Stomach (tissue), 7 donors: ENCODE measurements around the genes COL4A2 and NAXD.

DNA sequence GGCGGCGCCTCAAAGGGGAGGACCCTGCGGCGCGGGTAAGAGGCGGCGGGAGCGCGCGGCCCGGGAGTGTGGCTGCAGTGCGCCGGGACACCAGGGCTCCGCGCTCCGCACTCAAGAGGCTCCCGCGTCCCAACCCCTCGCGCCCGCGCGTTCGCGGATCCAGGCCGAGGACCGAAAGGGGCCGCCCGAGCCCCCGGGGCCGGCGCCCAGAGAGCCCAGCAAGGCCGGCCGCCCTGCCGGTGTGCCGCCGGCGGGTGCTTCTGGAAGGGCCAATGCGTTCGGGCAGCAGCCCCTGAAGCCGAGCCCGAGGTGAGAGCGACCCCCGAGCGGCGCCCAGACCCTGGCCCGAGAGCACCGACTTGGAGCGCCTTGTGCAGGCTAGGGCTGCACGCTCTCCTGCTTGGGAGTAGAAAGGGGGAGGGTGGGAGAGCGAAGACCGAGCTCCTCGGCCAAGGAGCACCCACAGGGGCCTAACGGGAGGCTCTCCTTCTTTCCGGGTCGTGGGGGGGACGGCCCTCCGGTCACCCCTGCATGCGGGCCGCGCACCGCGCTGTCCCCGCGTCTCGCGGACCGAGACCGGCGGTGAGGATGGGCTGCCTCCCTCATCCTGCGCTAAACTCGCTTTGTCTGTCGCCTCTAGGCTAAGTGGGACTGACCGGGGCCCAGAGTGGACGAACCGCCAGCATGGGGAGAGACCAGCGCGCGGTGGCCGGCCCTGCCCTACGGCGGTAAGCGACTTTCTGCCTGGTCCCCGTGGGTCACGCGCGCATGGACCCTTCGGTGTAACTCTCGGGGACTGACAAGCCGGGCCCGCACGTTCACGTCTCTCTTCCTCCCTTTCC lies at the start of gene COL4A2:
COL4A2 (plus strand) TSS at position 65 of the 842 bp plus-strand sequence.
- PRO-cap: bidirectional peak, plus-strand start at position 38 of the sequence, minus-strand start outside the sequence; bidirectional peak, plus-strand start at position 409 of the sequence, minus-strand start at position 371 of the sequence; bidirectional peak, plus-strand start at position 735 of the sequence, minus-strand start at position 609 of the sequence
- RAMPAGE, long total RNA, 5 experiments: start-site peak on the plus strand in 3 of 5 experiments, centred at positions 237 to 659 of the sequence, 23 to 58 reads per replicate
- RRBS: 10% methylated on average over 48 of the region's 93 CpGs

DNA sequence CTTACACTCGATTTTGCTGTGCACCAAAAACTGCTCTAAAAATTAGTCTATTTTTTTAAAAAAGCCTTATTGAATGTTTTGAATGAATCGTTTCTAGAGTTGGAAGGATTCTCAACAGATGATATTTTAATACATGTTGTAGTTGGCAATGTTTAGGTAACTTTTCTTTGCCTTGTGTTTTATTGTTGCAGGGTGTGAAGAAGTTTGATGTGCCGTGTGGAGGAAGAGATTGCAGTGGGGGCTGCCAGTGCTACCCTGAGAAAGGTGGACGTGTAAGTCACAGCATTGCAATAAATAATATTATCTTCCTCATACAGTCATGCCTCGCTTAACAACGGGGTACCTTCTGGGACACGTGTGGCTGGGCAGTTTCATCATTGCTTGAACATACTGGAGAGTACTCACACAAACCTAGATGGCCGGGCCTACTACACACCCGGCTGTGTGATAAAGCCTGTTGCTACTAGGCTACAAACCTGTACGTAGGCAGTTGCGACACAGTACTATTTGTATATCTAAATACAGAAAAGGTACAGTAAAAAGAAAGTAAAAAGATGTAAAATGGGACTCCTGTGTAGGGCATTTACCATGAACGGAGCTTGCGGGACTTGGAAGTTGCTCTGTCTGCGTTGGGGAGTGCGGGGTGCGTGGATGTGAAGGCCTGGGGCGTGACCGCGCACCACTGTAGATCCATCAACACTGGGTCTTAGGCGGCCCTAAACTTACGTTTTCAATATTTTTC lies 50.4 kb downstream of the COL4A2 start:
- PRO-cap: no peak
- RAMPAGE, long total RNA, 5 experiments: start-site peak on the plus strand in 4 of 5 experiments, centred at positions 213 to 293 of the sequence, 20 to 36 reads per replicate
- RRBS: no CpG with 5 or more reads among the region's 21 CpGs

- PRO-cap: no peak
- RAMPAGE, long total RNA, 5 experiments: start-site peak on the plus strand in 1 of 5 experiments, at chr13:110417313-110417642 at its widest, 5 reads per replicate
- RRBS: no CpG with 5 or more reads among the region's 9 CpGs
Measured at GRCh38 chr13:110417304-110417934, 110.3 kb downstream of the COL4A2 start.

DNA sequence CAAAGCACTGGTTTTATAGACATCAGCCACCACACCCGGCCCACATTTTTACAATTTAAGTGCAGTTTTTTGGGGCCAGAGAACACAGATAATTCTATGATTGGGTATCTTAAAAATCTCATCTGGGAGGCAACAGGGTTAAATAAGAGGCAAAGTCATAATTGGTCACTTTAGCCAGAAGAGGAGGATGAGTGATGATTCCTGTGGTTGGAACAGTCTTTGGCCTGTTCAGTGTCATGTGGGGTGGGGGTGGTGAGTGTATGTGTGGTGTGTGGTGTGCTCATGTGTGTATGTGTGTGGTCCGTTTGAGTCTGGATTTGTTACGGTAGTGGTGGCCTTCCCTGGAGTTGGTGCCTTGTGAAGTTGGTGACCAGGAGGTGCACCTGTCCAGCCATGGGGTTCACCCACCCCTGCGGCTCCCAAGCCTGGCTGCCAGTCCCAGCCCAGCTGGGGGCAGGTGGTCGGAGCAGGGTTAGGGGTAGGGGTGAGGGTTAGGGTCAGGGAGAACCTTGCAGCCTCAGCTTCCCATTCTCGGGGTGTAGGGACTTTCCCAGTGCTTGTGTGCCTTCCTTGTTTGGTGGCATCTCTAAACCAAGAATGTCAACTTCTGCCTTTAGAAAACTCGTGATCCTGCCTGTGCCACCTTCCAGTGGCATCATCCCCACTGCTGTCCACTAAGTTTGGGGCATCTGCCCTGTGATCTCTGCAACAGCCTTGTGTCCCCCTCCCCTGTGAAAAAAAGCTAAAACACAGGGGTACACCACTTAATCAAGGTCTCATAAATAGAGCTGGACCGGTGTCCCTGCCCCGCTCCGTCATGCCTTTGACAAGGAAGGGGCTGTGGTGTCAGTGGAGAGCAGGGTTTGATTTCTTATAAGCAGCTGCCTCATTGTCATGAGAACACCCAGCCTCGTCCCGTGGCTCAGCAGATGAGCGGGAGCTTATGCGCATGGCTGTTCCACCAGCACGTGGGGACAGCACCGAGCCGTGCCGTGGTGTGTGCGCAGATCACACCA lies 97.4 kb downstream of the RAB20 start:
- PRO-cap: no peak
- RAMPAGE, long total RNA, 5 experiments: no peak in any of the 5 experiments
- RRBS: no CpG with 5 or more reads among the region's 19 CpGs

DNA sequence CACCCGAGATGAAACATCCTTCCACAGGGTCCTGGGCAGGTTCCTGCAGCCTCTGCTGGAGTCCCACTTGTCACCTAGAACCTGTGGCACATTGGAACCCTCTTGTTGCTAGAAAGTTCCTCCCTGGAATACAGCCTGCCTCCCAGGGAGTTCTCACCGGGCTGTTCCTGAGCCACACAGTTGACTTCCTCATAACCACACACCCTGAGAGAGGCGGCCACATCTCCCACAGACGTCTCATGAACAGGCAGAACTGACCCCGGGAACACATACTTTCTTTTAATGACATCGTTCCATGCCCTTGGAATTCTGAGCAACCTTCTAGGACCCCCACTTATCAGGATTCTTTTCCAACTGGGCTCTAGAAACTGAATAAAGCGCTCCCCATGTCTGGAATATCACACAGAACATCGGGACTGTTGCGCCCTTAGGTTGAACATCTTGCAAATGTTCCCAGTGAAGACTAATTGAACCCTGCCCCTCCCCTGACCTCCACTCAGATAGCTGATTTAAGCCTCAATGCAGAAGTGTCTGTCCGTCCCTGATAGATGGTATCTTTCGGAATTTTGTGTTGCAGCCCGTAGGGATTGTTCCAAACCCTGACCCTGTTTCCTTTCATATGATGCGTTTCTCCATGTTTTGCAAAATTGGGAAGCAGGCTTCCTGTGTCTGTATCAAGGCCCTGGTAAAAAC lies 91.1 kb downstream of the RAB20 start:
- PRO-cap: no peak
- RAMPAGE, long total RNA, 5 experiments: no peak in any of the 5 experiments
- RRBS: 56% methylated on average over 3 of the region's 13 CpGs

DNA sequence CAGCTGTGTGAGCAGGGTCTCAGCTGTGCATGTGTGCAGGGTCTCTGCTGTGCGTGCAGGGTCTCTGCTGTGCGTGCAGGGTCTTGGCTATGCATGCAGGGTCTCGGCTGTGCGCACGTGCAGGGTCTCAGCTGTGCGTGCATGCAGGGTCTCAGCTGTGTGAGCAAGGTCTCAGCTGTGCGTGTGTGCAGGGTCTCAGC lies 42.4 kb downstream of the RAB20 start:
- PRO-cap: no peak
- RAMPAGE, long total RNA, 5 experiments: no peak in any of the 5 experiments
- RRBS: no CpG with 5 or more reads among the region's 7 CpGs

- PRO-cap: bidirectional peak, plus-strand start at chr13:110524812, minus-strand start at chr13:110524661
- RAMPAGE, long total RNA, 5 experiments: no peak in any of the 5 experiments
- RRBS: no CpG with 5 or more reads among the region's 24 CpGs
Measured at GRCh38 chr13:110524404-110525287, 36.9 kb downstream of the RAB20 start.

- PRO-cap: unidirectional peak, minus-strand start at chr13:110538823
- RAMPAGE, long total RNA, 5 experiments: no peak in any of the 5 experiments
- RRBS: no CpG with 5 or more reads among the region's 6 CpGs
Measured at GRCh38 chr13:110538507-110539361, 22.8 kb downstream of the RAB20 start.

GRCh38 chr13:110546897-110547507 lies 14.5 kb downstream of the RAB20 start:
- PRO-cap: bidirectional peak, plus-strand start at chr13:110547206, minus-strand start at chr13:110546996
- RAMPAGE, long total RNA, 5 experiments: start-site peak on the minus strand in 1 of 5 experiments, at chr13:110546902-110547422 at its widest, 6 reads per replicate
- RRBS: no CpG with 5 or more reads among the region's 22 CpGs

GRCh38 chr13:110576700-110577302 lies 15.3 kb upstream of the RAB20 start:
- PRO-cap: unidirectional peak, minus-strand start at chr13:110576896; unidirectional peak, minus-strand start at chr13:110577245
- RAMPAGE, long total RNA, 5 experiments: no peak in any of the 5 experiments
- RRBS: no CpG with 5 or more reads among the region's 7 CpGs

DNA sequence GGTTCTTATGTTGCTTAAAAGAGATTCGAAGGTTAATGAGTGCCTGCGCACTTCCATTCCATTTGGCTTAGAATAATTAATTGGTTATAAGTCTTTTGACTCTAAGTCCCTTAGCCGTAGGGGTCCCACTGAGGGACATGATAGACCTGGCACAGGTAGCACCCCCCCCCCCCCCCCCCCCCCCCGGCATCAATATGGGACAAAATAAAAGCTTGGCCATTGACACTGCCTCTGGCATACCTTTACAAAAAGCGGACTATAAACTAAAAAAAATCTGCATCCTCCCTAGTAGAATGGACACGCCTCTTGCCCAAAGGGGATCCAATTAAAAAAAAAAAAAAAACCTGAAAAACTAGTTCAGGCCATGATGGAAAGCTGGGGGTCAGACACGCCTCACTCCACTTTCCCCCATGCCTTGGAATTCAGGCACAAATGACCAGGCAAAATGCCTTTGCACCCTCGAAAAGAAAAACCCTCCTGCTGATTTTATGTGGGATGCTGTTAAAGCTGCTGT lies 5.4 kb upstream of the NAXD start:
- PRO-cap: no peak
- RAMPAGE, long total RNA, 5 experiments: no peak in any of the 5 experiments
- RRBS: no CpG with 5 or more reads among the region's 8 CpGs

DNA sequence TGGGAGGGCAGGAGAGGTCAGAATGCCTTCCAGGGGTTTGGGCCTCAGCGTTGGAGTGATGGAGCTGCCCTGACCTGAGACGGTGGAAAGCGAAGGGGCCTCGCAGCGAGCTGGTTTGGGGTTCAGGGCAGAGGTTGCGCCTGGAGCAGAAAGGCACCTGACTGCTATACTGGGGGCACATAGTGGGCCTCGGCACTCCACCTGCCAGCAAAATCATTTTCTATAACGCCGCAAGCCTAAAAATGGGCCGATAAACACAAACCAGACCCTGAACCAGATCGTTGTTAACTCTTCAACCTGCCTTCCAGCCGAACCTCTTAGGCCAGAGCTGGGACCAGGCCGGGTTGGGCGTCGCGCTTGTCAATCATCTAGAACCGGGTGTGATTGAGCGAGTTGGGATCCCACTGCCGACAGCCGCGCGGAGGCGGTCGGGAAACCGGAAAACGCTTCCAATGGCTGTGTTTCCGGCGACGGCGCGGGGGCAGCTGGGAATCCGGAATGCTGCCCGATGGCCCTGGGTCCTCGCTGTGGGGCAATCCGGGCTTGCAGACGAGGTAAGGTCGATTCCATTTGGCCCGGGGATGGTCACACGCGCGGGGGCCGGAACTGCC lies at the start of gene NAXD:
NAXD (plus strand) TSS at position 452 of the 611 bp plus-strand sequence.
- PRO-cap: bidirectional peak, plus-strand start at position 452 of the sequence, minus-strand start at position 319 of the sequence
- RAMPAGE, long total RNA, 5 experiments: start-site peak on the plus strand in 3 of 5 experiments, centred at positions 477 to 516 of the sequence, 23 to 235 reads per replicate
- RRBS: 2% methylated on average over 13 of the region's 42 CpGs

- PRO-cap: no peak
- RAMPAGE, long total RNA, 5 experiments: no peak in any of the 5 experiments
- RRBS: no CpG with 5 or more reads among the region's 5 CpGs
Measured at GRCh38 chr13:110617075-110617691, 1.8 kb downstream of the NAXD start.

DNA sequence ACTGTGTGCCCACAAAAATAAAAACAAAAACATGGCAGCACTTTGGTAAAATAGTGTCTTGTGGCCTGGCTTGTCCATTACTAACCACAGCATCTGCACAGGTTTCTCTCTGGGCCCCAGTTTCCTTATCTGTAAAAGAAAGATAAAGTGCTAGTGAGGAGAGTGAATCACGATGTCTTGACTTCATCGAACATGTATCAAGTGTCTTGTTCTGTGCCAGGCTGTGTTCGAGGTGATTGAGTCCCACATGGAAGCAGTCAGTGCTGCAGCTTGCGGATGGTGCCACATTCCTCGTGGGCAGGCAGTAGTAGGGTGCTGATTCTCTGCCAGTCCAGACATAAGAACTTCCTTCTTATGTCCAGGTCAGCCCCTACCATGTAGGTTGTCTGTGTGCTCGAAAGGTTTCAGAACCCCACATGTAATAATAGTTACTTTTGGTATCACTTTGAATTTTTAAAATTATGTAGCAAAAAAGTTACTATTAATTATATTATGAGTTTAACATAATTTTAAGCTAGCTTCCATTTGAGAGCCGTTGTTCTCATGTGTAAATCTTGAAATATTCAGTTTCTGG lies 2.4 kb downstream of the NAXD start:
- PRO-cap: no peak
- RAMPAGE, long total RNA, 5 experiments: no peak in any of the 5 experiments
- RRBS: no CpG with 5 or more reads among the region's 7 CpGs

GRCh38 chr13:110624814-110625577 lies 9.7 kb downstream of the NAXD start:
- PRO-cap: no peak
- RAMPAGE, long total RNA, 5 experiments: start-site peak on the plus strand in 1 of 5 experiments, at chr13:110624850-110625200 at its widest, 9 reads per replicate
- RRBS: 59% methylated on average over 6 of the region's 35 CpGs

DNA sequence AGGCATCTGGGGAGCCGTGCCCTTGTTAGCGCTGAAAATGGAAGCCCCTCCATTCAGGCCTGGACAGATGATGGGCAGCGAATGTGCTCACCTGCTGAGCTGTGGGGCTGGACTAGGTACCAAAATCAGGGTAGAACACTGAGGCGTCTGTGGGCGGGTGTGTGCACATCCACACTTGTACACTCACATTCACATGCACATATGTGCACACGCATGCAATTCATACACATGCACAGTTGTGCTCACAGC lies 20.7 kb downstream of the NAXD start:
- PRO-cap: no peak
- RAMPAGE, long total RNA, 5 experiments: no peak in any of the 5 experiments
- RRBS: no CpG with 5 or more reads among the region's 6 CpGs

GRCh38 chr13:110638553-110639594 lies 23.5 kb downstream of the NAXD start:
- PRO-cap: no peak
- RAMPAGE, long total RNA, 5 experiments: start-site peak on the plus strand in 1 of 5 experiments, at chr13:110639095-110639212 at its widest, 10 reads per replicate
- RRBS: 95% methylated on average over 5 of the region's 39 CpGs

DNA sequence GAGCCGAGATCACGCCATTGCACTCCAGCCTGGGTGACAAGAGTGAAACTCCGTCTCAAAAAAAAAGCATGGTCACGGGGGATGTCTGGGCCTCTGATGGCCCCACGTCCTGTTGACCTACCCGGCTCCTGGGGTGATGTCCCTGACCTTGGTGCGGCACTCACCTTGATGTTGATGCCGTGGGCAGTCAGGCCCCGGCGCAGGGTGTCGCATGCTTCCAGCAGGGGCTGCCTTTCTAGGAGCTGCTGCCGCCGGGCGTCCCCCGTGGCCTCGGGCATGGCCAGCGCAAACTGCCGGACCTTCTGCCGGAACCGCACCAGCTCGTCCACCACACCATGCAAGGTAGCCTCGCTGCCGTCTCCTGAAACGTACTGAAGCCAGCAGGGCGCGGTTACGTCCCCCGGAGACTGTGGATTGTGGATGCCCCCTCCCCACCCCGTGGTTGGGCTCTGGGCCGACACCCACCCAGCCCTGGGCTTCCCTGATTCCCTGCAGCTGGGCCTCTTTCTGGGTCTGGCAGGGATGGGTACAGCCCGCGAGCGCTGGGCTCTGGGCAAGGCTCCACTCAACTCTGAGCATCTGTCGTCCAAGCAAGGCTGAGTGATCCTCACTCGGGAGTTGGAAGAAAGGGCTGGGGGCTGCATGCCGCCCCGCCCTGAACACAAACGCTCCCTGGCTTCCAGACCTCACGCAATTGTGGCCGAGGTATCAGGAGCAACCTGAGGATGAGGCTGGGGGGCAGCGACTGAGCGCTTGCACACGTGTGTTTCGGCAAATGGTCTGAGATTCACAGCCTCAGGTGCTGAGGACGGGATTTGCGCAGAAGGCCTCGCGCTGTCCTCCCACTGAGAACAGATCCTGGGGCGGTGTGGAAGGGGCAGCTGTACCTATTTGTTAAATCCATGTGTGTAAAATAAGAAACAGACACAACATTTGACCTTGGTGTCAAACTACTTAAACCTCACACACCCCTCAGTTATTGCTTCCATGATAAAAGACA lies 27.1 kb downstream of the NAXD start:
- PRO-cap: no peak
- RAMPAGE, long total RNA, 5 experiments: start-site peak on the minus strand in 2 of 5 experiments, centred at positions 265 to 547 of the sequence, 13 to 19 reads per replicate
- RRBS: 93% methylated on average over 21 of the region's 49 CpGs

GRCh38 chr13:110646462-110646801 lies 31.1 kb downstream of the NAXD start:
- PRO-cap: no peak
- RAMPAGE, long total RNA, 5 experiments: no peak in any of the 5 experiments
- RRBS: 84% methylated on average over 3 of the region's 14 CpGs

DNA sequence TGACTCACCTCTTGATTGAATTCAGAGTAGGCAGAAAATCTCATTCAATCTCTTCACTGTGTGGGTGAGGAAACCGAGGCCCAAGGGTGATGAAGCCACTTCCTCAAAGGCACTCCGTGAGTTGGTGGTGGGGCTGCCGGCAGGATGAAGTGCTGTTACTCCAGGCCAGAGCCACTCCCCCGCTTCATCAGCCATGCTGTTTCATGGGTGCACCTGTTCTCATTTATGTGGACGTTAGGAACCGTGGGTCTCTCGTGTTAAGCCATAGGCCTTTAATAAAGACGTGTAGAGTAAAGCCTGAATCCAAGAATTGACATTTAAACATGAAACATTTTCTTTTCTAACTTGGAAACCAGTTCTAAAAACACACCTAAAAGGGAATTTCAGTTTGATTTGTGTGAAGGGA lies 13.3 kb downstream of the ING1 start:
- PRO-cap: no peak
- RAMPAGE, long total RNA, 5 experiments: no peak in any of the 5 experiments
- RRBS: no CpG with 5 or more reads among the region's 8 CpGs